Glomerular endothelial cell (primary cell): ENCODE measurements around the gene RYR2.

DNA sequence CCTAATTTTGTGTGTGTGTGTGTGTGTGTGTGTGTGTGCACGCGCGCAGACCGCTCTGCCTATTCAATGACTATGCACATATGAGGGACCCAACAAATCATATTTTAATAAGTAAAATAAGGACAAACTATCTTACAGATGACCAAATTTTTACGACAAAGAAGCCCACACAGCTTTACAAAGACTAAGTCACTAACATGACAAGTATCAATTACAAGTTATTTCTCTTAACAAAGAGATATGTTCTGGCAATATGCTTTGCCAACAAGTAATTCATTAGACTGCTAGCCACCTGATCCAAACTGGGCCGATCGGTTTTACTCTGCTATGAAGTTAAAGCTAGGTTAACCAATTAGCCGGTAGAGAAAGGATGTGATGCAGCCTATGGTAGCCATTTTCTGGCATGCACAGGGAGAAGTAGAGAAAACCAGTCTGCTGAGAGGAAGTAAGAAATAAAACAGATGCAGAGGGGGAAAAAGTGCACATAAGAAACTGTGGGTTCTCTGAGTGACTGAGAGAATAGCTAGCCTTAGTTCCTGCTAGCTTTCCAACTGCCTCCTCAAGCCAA, 52.9 kb downstream of the ARID4B start:
- RAMPAGE, long total RNA: no peak

DNA sequence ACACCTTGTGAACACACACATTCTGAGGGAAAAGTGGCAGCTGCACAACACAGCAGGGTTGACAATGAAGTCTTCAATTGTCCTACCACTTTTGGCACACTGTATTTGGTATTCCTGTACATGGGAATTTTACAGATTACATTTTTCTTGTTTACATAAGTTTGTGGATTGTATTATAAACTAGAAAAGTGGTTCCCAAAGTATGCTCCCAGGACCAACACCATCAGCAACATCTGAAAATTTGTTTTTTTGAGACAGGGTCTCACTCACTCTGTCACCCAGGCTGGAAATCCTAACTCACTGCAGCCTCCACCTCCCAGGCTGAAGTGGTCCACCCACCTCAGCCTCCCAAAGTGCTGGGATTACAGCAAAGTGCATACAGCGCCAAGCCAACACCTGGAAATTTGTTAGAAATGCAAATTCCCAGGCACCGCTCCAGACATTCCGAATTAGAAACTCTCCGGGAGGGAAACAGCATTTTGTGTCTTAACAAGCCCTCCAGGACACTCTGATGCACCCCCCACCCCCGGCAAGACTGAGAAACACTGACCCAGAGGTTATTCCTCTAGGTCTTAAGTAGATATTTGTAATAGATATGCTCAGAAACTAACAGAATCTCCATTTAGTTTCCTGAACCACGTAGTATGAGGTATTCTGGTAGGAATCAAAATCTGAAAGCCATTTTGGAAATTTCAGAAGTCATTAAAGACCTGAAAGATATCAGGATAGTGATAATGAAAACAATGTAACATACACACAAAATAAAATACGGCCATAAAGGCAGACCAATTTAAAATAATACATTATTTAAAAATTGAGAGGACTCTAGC, 49.1 kb downstream of the ARID4B start:
- RAMPAGE, long total RNA: no peak

DNA sequence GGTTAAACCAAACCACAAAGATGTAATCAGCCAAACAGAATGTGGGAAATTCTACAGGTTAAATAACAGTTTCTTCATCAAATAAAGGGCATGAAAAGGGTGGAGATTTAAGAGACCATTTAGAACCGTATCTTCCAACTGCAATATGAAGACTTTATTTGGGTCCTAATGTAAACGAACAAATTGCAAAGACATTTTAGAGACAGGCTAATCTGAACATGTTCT, 30.3 kb downstream of the ARID4B start:
- RAMPAGE, long total RNA: no peak

- RAMPAGE, long total RNA: no peak
Observed at GRCh38 chr1:235309640-235310420, 18.1 kb downstream of the ARID4B start.

DNA sequence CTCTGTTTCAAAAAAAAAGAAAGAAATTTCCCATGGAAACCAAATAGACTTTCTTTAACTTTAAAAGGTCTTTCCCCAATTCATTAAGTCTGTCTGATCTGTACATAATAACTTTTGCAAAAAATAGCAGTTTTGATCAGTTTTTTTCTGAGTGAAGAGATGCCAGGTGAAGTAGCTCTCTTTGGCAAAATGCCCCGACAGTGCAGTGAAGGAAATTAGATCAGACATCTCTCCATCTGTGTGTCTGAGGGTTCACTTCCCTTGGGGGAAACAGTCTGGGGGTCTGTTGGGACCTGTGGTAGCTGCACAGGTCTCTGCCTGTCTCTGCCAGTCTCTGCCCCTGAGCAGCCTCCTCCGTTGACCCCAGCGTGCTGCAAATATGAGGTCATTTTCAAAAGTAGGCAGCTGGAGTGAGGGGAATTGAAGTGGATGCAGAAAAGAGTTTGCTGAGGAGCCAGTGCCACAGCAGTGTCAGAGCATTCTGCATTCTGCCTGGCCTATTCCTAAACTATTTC, 54.5 kb downstream of the TBCE start:
- RAMPAGE, long total RNA: no peak

GRCh38 chr1:235867082-235867944, 607 bp upstream of the LYST start:
- RAMPAGE, long total RNA: no peak

GRCh38 chr1:235887912-235888517, 21.3 kb upstream of the LYST start:
- RAMPAGE, long total RNA: no peak

GRCh38 chr1:236064623-236064994, 281 bp downstream of the NID1 start:
- RAMPAGE, long total RNA: no peak

- RAMPAGE, long total RNA: no peak
Observed at GRCh38 chr1:236091582-236092165, 26.8 kb upstream of the NID1 start.

- RAMPAGE, long total RNA: no peak
Observed at GRCh38 chr1:236151742-236152140, 9.4 kb downstream of the GPR137B start.

DNA sequence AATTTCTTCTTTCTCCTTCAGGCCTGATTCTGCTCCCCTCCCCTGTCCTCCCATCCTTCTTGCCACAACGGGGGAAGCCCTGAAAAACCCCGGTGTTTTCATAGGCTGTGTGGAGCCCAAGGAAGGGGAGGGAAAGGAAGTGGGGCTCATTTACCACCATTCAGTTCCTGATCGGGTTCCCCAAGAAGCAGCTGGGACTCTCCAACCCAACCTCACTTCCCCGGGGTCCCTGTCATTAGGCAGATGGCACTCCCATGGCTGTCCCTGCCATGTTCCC, 17.8 kb downstream of the GPR137B start:
- RAMPAGE, long total RNA: no peak

GRCh38 chr1:236638818-236639488, 34.6 kb upstream of the HEATR1 start:
- RAMPAGE, long total RNA: no peak

DNA sequence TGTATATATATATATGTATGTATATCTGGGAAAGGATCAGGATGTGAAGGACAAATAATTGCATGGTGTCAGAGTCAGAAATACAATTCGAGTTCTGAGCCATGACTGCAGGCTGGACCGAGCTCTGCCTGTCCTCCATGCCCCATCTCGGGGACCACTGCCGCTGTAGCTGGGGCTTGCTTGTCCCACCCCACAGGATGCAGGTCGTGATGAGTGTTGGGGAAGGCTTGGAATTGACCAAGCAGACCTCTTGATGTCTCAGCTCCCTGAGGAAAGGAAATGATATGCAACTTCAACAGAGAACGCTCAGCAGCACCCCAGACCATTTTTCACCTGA, 23.0 kb downstream of the ACTN2 start:
- RAMPAGE, long total RNA: no peak

DNA sequence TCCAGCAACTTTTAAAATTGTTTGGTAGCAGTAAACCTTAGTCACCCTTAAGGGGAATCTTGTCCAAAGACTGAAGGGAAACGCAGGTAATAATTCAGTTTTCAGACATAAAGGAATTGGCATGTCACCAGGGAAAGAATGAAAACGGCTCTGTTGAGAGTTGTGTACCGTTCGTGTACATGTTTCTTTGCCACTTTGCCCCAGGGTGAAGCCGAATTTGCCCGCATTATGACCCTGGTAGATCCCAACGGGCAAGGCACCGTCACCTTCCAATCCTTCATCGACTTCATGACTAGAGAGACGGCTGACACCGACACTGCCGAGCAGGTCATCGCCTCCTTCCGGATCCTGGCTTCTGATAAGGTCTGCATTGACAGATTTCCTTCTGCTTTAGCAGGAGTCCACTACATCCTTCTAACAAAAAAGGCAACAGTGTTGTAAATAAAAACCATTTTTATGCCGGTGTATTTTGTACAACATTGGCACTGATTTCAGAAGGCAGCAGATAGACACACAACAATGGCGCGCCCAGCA, 34.2 kb upstream of the MTR start:
- RAMPAGE, long total RNA: no peak

- RAMPAGE, long total RNA: no peak
Observed at GRCh38 chr1:237041587-237042517, at the start of gene RYR2. RYR2 (plus strand) TSS chr1:237042184.

GRCh38 chr1:237470749-237471505, 419.8 kb downstream of the ZP4 start:
- RAMPAGE, long total RNA: no peak

- RAMPAGE, long total RNA: no peak
Observed at GRCh38 chr1:237729868-237730427, 160.8 kb downstream of the ZP4 start.

GRCh38 chr1:239447200-239447541, 60.8 kb downstream of the CHRM3 start:
- RAMPAGE, long total RNA: no peak

- RAMPAGE, long total RNA: no peak
Observed at GRCh38 chr1:239719515-239720231, 333.3 kb downstream of the CHRM3 start.

DNA sequence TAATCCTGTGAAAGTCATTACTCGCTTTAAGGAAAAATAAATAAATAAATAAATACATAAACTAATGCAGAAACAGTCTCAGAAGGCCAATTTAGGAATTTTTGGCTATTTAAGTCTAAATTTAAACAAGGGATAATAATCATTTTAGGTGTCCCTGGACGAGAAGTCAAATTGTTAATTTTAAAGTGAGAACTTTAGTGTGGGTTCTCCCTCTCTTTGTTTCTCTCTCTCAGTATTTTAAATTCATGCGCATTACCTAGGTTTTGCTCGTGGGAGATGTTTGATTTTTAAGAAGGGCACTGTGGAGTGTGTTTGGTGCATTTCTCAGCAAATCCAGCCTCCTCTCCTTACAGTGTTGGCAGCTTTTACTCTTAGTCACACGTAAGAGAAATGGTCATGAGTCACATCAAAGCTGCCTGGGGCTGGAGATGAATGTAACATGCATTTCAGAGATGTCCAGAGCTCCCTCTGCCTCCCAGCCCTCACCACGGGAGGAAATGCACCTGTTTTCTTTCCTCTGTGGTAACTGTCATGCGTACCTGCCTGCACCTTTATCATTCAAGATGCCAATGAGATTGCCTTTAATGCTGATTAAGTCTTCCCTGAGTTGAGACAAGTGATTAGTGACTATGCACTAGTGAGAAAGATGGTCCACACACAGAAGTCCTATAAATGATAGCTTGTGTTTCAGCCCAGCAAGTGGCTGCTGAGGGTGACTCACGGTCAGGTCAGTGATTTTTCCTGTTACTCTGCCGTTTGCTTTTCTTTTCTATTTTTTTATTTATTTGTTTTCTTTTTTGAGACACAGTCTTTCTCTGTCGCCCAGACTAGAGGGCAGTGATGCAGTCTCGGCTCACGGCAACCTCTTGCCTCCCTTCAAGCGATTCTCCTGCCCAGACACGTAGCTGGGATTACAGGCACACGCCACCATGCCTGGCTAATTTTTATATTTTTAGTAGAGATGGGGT, 277.4 kb upstream of the FMN2 start:
- RAMPAGE, long total RNA: no peak